A375 (cell line): ENCODE measurements around a stretch of chr11.

DNA sequence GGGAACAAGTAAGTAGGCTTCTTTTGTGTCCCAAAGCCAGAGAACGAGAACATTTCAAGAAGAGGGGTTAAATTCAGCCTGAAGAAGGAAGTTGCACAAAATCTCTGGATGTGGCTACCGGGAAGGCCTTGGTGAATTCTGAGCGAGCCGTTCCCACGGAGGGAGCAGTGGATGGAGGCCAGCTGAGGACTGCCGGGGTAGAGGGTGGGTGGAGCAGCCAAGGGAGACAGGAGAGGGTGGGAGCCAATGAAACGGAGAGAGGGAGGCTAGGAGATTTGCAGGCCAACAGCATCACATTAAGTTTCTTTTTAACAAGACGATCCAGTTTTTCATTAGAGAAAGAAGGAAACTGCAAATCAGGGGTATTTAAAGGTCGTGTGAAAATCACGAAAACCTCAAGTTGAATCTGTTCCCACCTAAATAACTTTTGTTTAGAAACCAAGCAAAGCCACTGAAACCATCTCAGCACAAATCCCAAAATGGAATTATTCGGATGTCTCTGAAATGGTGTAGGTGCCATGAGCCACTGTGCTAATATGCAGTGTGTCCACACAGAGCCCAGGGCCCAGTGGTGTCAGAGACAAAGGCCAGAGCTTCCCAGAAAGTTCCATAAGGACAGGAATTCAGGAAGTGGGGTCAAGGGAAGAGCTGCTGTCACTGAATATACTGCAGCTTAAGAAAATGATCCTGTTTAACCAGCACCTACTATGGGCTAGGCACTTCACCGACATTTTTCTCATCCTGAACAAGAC, 59.7 kb upstream of the SLC35C1 start:
- RAMPAGE, long total RNA: no peak

- RAMPAGE, long total RNA: no peak
Observed at GRCh38 chr11:45906022-45907002, 759 bp downstream of the FREY1 start.

GRCh38 chr11:45917051-45917669, 517 bp downstream of the PEX16 start:
- RAMPAGE, long total RNA: no peak

GRCh38 chr11:45919971-45920502, 2.4 kb upstream of the PEX16 start:
- RAMPAGE, long total RNA: no peak

GRCh38 chr11:45921463-45921935, 957 bp upstream of the LARGE2 start:
- RAMPAGE, long total RNA: no peak

GRCh38 chr11:45984210-45984686, 61.8 kb downstream of the LARGE2 start:
- RAMPAGE, long total RNA: no peak

DNA sequence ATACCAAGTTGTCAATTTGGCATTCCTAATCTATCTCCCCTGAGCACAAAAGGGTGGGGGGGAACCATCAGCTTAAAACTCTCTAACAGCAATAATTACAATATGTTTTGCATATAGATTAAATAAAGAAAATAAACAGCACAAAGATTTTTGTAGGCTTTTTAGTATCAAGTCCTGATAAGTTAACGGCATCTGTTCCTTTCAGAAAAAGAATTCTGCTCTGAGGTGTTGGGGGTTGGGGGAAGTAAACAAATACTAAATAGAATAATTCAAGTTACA, 15.1 kb downstream of the PHF21A start:
- RAMPAGE, long total RNA: no peak

DNA sequence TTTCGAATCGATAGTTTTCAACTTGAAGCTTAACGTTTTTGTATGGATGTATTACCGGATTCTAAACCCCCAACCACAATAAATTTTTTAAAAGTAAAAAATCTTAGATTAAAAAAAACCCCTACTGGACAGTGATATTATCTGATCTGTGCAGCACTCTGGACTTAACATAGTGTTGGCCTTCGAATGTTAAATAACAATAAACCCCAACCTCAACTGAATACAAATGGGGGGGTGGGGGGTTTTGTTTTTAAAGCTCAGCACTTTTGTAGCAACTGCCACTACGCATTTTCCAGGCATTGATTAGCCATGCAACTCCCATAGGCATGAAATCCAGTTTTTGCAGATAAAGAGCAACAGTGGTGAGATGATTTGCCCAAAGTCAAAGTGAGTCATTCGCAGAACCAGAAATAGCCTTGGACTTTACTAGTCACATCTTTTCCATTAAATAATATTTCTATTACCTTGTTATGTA, 1.6 kb upstream of the PHF21A start:
- RAMPAGE, long total RNA: no peak

DNA sequence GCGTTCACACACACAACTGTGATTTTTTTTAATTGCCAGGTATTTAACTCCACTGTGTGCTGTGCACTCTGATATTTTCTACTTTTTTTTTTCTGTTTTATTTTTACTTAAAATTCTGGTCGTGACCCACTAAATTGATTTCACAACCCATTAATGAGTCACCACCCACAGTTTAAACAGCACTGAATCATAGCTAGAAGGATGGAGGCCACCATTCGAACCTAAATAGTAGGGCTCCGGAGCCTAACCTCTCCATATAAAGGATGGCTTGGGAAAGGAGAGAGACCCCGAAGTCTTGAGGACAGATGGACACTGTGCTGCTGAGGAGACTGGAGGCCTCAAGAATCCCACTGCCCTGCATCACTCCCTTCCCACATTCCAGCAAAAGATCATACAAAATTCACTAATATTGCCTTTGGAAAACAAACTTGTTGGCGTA, 21.6 kb downstream of the CREB3L1 start:
- RAMPAGE, long total RNA: no peak

DNA sequence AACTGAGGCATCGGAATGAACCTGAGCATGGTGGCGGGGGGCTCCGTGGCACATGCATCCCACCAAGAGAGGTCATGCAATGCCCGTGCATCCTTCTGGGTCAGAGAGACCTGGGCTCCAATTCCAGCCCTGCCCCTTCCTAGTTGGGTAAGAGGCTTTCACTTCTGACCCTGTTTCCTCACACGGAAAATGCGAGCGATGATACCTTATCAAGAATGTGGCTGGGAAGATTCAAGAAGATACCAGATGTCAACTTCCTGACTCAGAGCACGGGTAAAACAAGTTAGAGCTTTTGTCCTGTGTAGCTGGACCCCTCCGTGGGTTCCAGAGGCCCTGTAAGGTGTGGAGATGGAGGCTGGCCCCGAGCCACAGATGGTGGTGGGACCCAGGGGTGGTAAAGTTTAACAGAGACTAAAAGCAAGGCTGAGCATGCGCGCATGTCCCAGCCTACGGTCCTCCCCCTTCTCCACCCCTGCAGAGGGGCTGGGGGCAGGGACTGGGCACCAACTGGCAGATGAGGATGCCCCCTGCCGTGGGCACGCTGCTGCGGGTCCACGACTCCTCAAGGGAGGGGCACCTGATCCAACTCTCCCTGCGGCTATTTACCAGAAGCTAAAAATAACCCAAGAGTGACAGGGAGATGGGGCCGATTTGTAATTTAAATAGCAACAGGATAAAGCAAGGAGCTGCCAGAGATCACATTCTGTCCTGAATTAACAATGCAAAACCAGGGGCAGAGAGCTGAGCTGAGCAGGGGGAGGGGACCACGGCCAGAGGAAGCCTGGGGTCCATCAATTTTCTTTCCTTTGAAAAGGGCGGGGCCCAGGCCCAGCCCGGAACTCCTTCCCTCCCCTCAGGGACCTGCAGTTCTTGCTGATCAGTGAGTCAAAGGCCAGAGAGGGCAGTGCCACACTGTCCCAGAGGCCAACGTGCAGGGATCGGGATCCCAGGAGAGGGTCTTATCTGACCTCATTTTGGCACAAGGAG, 8.4 kb upstream of the DGKZ start:
- RAMPAGE, long total RNA: no peak

GRCh38 chr11:46348067-46348658, 900 bp downstream of the DGKZ start:
- RAMPAGE, long total RNA: no peak

- RAMPAGE, long total RNA: no peak
Observed at GRCh38 chr11:46372234-46372884, 9.1 kb upstream of the MDK start.

DNA sequence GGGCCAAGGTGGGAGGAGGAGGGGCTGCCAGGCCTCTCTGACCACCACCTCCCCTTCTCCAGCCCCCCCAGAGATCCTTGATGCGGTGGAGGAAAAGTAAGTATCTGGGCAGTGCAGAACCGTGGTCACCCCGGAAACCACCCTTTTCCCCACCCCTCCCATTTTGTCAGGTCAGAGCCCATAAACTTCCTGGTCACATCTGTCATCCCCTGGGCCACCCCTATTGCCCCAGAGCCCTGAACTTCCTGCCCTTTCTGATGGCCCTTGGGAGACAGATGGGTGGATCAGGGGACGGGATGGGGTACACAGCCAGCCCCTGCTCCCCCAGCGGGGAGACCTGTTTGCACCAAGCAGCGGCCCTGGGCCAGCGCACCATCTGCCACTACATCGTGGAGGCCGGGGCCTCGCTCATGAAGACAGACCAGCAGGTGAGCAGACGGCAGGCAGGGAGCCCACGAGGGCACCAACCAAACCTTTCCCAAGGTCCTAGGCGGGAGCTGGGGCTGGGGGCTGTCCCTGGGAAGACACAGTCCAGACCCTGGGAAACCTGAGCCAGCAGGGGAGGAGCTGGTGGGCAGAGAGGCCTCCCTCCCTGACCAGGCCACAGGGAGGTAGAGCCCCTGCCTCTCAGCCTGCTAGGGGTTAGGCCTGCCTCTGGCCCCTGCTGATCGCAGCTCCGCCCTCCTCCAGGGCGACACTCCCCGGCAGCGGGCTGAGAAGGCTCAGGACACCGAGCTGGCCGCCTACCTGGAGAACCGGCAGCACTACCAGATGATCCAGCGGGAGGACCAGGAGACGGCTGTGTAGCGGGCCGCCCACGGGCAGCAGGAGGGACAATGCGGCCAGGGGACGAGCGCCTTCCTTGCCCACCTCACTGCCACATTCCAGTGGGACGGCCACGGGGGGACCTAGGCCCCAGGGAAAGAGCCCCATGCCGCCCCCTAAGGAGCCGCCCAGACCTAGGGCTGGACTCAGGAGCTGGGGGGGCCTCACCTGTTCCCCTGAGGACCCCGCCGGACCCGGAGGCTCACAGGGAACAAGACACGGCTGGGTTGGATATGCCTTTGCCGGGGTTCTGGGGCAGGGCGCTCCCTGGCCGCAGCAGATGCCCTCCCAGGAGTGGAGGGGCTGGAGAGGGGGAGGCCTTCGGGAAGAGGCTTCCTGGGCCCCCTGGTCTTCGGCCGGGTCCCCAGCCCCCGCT, 1.9 kb upstream of the MDK start:
- RAMPAGE, long total RNA: no peak

- RAMPAGE, long total RNA: no peak
Observed at GRCh38 chr11:46492449-46492845, 100.9 kb upstream of the CHRM4 start.

DNA sequence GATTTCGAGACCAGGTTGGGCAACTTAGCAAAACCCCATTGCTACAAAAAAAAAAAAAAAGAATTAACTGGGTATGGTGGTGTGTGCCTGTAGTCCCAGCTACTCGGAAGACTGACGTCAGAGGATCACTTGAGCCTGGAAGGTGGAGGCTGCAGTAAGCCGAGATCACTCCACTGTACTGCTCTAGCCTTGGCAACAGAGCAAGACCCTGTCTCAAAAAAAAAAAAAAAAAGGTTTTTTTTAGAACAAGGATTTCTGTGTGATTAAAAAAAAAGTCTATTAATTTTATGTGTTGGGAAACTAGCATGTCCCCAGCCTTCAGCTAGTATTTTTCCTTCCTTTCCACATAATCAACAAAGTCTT, 5.6 kb upstream of the AMBRA1 start:
- RAMPAGE, long total RNA: no peak

- RAMPAGE, long total RNA: no peak
Observed at GRCh38 chr11:46673647-46674456, 26.6 kb downstream of the ARHGAP1 start.

- RAMPAGE, long total RNA: no peak
Observed at GRCh38 chr11:46674613-46675879, 25.4 kb downstream of the ARHGAP1 start.

GRCh38 chr11:46981343-46981935, 44.9 kb downstream of the CSTPP1 start:
- RAMPAGE, long total RNA: no peak

- RAMPAGE, long total RNA: no peak
Observed at GRCh38 chr11:47013845-47014403, 77.4 kb downstream of the CSTPP1 start.

GRCh38 chr11:47154662-47155129, 22.0 kb downstream of the ARFGAP2 start:
- RAMPAGE, long total RNA: no peak